ENCODE data around the gene HRH2.

DNA sequence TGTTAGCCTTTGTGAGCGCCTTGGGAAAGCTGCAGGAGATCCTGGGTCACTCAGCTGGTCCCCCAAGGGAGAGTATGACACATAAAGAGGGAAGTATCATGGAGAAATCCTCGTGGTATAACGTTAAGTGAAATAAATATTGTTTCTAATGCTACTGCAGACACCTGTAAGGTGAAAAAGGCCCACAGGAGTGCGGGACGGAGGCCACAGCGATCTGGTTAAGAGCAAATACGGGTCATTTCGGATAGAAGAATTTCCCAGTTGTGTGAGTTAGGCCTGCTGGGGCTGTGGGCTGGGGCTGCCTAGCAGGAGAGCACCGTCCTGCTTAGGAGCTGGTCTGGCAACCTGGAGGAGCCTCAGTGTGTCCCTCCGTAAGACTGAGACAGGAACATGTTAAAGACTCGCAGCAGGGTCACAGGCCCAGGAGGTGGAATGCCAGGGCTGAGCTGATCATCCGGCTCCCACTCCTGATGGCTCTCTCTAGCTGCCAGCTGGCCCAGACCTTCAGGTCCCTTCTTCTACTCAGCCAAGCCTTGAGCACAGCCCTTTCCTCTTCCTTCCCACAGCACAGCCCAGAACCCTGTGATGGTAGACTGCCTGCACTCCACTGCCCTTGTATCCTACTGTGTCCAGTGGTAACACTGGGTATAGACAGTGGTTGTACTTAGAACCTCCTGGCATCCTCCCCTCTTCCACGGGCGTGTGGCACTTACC, 4.8 kb downstream of the NKX2-5 start:
- PRO-cap, result no peak
- RRBS, result no CpG with 5 or more reads among the region's 14 CpGs

DNA sequence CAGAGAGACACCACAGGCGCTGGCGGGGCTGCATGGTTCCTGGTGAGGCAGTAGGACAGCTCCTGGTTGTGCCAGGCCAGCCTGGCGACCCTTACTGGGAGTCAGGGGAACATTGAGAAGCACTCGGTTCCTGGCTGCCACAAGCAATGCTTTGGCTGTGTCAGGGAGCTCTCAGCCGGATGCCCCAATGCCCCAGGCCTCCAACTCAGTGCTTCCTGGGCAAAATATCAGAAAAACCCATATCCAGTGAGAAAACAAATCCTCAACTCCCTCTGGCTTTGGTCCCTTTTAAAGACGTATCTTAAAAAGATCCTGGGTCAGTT, 4.3 kb downstream of the NKX2-5 start:
- PRO-cap, result no peak
- RRBS, result no CpG with 5 or more reads among the region's 6 CpGs

- PRO-cap, result no peak
- RRBS, result no CpG with 5 or more reads among the region's 17 CpGs
Observed at GRCh38 chr5:173268743-173269709, 34.0 kb upstream of the NKX2-5 start.

DNA sequence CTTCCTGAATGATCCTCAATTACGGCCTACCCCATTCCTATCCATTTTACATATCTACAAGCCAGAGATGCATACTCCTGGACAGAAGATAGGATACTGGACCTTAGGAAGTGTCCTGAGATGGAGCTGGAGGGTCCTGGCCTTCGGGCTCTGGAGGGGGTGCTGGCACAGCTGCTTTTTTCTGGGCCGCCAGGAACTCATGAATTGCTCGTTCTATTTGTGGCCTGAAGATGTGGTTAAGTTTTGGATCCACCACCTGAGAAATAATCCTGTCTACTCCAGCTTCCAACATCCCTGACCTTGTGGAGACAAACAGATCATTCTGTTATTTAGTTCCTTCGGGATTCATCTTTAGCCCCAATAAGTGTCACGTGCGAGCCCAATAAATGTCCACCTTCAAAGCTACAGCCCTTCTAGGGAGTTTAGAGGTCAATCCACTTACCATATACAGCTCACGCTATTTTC, 7.3 kb downstream of the BOD1 start:
- PRO-cap, result no peak
- RRBS, result no CpG with 5 or more reads among the region's 8 CpGs

- PRO-cap, result no peak
- RRBS, result no CpG with 5 or more reads among the region's 2 CpGs
Observed at GRCh38 chr5:173741524-173742103, 125.2 kb upstream of the BOD1 start.

- PRO-cap, result no peak
- RRBS, result no CpG with 5 or more reads among the region's 7 CpGs
Observed at GRCh38 chr5:173850223-173850886, 37.8 kb upstream of the CPEB4 start.

GRCh38 chr5:173889134-173889452, 944 bp downstream of the CPEB4 start:
- PRO-cap, result no peak
- RRBS, result no CpG with 5 or more reads among the region's 4 CpGs

- PRO-cap, result no peak
- RRBS, result no CpG with 5 or more reads among the region's 12 CpGs
Observed at GRCh38 chr5:173907083-173908130, 19.3 kb downstream of the CPEB4 start.

GRCh38 chr5:173988459-173989101, 390 bp upstream of the C5orf47 start:
- PRO-cap, result no peak
- RRBS, result 67% methylated on average over 9 of the region's 27 CpGs

GRCh38 chr5:175444493-175445036, 583 bp upstream of the DRD1 start:
- PRO-cap, result no peak
- RRBS, result 39% methylated on average over 28 of the region's 61 CpGs

DNA sequence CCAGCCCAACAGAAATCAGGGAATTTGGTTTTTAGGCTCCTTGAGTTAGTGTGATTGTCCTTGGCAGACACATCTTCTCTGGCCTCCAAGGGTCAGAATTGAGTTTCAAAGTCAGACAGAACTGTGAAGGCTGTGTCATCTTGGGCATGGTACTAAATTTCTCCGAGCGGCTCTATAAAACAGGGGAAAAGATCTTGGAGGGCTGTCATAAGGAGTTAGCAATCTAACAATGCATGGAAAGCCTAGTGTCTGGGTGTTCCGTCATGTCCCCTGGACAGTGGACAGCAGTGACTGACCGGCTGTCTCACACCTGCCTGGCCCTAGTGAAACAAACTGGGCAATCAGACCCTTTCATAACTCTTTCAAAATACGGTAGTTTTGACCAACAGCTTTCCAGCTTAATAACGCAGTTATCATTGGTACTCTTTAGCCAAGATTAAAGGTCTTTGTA, 3.6 kb downstream of the SFXN1 start:
- PRO-cap, result no peak
- RRBS, result no CpG with 5 or more reads among the region's 6 CpGs

GRCh38 chr5:175517882-175518245, 39.5 kb downstream of the SFXN1 start:
- PRO-cap, result no peak
- RRBS, result no CpG with 5 or more reads among the region's 5 CpGs

DNA sequence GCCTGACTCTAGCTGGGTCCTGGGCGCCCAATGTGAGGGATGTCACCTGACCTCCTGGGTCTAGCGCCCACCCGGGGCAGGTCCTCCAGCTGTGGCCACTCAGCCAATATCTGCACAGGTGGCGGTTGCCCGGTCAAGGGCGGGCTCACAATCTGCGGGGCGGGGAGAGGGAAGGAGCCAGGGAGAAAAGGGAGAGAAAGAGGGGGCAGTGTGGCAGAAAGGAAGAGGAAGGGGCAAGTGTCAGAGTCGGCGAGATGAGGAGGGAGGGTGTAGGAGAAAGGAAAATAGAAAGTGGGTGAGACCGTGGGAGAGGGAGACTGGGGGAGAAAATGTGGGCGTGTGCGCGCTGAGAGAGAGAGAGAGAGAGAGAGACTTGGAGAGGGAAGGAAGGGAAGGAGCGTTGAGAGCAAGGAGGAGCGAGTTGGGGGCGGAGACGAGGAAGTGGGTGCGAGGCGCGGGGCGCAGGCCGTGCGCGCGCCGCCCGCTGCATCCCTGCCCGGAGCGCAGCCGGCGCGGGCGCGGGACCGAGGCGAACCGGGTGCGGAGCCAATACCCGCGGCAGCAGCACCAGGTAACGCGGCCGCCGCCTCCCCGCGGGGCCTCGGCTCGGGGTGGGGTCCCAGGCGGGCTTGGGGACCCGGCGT, at the start of gene HRH2:
HRH2 (plus strand) TSS at position 487 of the 644 bp plus-strand sequence.
- PRO-cap, result no peak
- RRBS, result 36% methylated on average over 5 of the region's 52 CpGs

GRCh38 chr5:175696364-175696743, 38.5 kb downstream of the HRH2 start:
- PRO-cap, result no peak
- RRBS, result no CpG with 5 or more reads among the region's 9 CpGs

- PRO-cap, result no peak
- RRBS, result no CpG with 5 or more reads among the region's 10 CpGs
Observed at GRCh38 chr5:175710354-175710862, 52.5 kb downstream of the HRH2 start.

DNA sequence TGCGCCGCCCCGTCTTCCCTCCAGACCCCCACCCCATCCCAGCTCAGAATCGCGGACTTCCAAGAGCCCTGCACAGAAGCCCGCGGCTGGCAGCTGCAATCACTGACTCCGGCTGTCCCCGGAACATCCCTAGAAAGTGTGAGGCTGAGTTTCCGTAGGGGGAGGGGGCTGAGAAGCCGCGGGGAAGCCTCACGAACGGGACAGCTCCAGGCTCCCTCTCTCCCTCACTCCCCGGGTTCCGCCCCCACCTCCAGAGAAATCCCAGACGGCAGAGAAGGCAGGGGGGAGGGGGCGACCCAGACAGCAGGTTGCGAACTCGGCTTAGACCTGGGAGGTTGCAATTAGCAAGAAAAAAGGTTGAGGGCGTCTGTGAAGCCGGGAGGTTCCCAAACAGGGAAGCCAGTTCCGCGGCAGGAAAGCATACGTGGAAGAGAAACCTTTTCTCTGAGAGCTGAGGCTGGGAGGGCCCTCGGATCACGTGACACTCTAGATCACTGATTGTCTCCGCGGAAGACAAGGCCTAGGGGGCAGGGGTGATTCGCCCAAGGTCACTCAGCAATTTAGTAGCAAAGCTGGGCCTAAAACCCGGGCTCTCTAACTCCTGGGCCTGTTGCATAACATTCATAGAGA, 73.8 kb upstream of the CPLX2 start:
- PRO-cap, result no peak
- RRBS, result 0% methylated on average over 1 of the region's 31 CpGs

GRCh38 chr5:175878648-175879262, 7.4 kb downstream of the CPLX2 start:
- PRO-cap, result no peak
- RRBS, result 23% methylated on average over 12 of the region's 36 CpGs

DNA sequence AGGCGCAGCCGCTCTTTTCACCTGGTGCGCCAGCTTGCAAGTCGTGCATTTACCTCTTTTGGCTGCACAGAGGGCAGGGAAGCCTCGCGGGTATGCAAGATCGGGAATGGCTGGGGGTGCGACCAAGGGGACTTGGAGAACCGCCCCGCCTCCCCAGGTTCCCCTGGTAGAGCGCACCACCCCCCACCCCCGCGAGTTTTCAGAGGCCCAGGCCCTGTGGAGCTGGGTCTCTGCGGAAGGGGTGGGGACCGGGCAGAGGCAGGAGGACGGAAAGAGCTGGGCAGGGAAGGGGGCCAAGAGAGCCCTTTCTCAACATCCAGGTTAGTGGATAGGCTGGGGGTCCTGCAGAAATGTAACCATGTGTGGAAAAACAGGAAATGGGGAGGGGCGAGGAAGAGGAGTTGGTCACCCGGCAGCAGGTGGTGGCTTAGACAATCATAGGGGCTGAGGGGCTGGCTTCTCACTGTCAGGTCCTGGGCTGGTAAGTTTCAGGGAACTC, 104.6 kb upstream of the SIMC1 start:
- PRO-cap, result no peak
- RRBS, result no CpG with 5 or more reads among the region's 18 CpGs

DNA sequence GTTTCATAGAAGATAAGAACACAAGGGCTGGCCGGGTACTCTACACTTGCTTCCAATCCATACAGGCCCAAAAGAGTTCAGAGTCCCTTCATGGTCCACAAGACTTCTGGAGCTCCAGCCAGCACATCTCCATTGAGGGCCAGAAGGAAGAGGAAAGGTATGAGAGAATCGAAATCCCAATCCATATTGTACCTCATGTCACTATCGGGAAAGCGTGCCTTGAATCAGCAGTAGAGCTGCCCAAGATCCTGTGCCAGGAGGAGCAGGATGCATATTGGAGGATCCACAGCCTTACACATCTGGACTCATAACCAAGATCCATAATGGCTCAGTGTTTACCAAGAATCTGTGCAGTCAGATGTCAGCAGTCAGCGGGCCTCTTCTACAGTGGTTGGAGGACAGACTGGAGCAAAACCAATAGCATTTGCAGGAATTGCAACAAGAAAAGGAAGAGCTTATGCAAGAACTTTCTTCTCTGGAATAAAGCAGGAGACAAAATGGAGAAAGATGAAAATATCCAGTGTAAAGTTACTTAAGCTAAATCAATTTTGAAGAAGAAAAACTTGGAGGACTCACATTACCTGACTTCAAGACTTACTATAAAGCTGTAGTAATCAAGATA, 52.9 kb downstream of the KIAA1191 start:
- PRO-cap, result no peak
- RRBS, result no CpG with 5 or more reads among the region's 5 CpGs

DNA sequence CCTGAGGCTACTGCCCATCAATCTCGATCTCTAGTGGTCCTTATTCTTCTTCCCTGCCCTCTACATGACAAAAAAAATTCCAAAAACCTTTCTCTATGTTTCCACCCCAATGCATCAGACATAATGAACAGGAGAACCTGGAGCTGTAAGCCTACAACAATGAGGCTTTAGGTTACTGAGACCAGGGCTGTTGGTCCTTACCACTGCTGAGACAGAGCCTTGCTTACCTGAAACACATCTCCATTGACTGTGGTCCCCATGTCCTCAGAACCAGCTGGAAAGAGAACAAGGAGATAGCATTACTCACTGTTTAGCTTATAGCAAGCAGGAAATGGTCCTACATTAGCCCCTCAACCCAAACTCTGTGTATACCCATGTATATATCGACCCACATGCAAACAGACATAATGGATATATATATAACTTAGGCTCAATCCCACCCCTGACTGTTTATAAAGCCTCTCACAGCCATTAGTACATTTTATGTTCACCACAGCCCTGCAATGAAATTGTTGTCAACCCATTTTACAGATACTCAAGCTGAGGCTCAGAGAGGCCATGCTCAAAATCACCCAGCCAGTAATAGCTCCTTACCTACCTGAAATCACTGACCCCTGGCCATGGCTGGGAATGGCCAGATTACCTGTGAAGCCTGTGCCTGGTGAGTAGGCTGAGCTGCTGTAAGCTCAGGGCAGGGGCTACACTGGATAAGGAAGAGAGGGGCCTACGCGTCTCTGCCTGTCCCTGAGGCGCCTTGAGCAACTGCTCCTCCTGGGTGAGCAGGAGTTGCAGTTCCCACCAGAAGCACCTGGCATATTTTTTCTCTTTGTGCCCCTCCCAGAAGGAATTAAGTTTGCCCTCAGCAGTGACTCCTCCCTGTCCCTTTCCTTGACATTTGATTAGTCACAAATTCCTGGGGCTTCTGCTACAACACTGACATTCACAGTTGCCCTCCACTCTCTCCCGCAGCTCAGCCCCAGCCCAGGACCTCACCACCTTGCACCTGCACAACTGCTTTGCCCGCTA, 6.0 kb downstream of the CLTB start:
- PRO-cap, result no peak
- RRBS, result no CpG with 5 or more reads among the region's 7 CpGs

Data from MCF 10A (cell line).